ENCODE results near the gene GTPBP1.

DNA sequence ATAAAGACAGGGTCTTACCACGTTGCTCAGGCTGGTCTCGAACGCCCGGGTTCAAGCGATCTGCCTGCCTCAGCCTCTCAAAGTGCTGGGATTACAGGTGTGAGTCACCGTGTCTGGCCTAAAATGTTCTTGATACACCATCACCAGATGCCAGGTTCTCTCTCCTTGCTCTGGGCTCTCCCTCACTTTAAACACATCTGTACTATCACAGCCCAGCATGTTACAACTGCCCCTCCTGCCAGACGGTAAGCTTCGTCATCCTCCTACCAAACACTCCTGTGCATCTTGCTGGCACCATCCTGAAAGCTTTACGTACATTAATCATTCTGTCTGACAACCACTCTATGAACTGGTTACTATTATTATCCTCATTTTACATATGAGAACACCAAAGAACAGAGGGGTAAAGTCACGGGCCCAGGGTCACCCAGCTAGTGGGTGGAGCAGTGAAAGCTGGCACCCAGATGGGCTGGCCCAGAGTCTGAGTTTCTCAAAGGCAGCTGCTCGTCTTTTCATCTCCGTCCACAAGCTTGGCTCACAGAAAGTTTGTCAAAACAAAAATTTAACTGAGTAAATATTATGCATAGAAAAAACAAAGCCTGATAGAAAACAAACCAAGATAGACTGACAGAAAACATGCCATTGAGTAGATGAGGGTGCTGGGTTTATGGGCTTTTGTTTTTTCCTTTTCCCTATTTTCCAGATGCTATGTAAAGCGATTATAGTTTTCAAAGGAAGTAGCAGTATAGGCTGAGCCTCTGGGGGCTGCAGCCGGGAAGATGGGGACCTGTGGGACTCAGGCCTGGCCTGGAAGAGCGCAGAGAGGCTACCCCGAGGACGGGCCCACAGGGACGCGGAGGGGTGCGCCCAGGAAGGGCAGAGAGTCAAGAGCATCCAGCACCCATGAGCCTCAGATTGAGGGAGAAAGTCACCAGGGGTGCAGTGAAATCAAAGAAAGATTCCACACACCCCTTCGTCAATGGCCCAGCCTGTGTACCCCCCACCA is 9.5 kb downstream of the PLA2G6 start:
- PRO-cap, result no peak
- CAGE, long polyA plus RNA, result no peak

GRCh38 chr22:38202315-38202985 is 656 bp downstream of the MAFF start:
- PRO-cap, result bidirectional peak, plus-strand start at chr22:38202800, minus-strand start at chr22:38202596; unidirectional peak, minus-strand start at chr22:38202854
- CAGE, long polyA plus RNA, result no peak

DNA sequence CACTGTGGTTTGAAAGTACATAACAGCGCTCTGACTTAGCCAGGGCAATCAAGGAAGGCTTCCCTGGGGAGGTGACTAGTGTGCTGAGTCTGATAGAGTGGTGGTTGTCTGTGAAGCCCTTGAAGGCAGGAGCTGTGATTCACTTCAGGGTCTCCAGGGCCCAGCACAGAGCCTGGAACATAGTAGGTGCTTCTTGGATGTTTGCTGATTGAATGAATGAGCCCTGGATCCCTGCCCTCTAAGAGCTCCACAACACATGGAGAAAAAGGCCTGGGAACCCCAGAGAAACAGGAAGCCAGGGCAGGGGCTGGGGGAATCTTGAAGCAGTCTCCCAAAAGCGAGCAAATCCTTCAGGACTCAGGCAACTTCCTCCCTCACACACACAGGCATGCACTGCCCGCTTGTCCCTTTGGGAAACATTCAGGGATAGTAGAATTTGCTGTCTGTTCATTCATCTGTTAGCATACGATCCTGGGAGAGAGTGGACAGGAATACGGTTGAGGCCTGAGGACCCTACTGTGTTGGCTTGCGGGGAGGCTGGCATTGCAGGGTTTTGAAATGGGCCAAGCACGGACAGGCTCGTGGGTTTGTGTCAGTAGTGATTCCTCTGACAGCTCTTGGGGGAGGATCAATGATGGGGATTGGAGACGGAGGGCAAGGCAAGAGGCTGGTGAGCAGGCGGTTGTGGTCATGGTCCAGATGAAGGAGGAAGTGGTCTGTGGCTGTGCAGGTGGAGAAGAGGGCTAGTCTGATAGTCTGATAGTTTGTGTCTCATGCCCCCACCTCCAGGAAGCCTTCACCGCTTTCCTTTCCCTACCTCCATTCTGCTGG is 2.7 kb downstream of the MAFF start:
- PRO-cap, result no peak
- CAGE, long polyA plus RNA, result no peak

- PRO-cap, result unidirectional peak, minus-strand start at chr22:38273699
- CAGE, long polyA plus RNA, result no peak
Measured at GRCh38 chr22:38273589-38273910, 740 bp upstream of the TMEM184B start.

DNA sequence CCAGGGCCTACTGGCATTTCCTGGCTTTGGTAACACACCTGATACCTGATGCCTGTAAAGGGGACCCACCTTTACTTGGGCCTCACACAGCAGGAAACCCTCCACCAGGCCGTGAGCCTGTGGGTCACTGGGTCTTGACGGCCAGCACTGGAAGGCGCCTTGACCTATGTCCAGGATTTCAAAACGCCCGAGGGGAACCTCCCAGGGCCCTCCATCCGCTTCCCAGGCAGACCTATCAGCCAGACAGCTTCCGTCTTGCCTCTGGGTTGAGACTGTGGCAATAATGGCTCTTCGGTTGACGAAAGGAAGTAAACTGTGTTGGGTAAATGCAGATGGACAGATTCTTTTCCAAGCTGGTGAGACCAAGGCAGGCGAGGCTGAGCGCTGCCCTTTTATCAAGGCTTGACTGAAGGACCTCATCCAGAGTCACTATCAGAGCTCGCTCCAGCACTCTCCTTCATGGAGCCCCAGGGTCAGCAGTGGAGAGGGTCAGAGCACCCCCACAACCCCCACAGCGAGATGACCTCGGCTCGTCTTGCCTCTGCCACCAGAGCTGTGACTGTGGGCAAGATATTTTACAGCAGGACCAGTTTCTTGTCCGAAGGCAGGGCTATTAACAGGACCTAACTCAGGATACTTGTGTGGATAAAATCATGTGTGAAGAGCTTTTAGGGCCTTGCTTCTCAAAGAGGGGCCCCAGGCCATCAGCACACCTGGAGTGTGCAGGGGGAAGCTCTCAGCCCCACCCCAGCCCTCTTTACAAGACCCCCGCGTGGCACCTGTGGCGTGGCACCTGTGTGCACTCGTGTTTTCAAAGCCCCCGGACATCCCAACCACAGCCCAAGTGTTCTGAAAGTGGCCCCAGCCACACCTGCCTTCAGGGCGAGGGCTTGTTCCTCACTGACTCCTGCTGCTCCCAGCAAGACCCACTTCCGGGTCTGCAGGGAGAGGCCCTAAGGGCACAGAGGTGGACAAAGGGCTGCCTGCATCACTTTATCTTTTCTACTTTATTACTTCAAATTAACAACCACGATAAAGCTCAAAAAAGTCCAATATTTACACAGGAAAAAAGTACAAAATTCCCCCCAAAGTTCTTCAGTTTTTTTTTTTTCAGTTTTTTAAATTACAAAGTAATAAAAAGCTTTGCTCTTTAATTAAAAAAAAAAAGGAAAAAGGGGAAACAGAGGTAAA is 17.3 kb upstream of the TMEM184B start:
- PRO-cap, result no peak
- CAGE, long polyA plus RNA, result no peak

DNA sequence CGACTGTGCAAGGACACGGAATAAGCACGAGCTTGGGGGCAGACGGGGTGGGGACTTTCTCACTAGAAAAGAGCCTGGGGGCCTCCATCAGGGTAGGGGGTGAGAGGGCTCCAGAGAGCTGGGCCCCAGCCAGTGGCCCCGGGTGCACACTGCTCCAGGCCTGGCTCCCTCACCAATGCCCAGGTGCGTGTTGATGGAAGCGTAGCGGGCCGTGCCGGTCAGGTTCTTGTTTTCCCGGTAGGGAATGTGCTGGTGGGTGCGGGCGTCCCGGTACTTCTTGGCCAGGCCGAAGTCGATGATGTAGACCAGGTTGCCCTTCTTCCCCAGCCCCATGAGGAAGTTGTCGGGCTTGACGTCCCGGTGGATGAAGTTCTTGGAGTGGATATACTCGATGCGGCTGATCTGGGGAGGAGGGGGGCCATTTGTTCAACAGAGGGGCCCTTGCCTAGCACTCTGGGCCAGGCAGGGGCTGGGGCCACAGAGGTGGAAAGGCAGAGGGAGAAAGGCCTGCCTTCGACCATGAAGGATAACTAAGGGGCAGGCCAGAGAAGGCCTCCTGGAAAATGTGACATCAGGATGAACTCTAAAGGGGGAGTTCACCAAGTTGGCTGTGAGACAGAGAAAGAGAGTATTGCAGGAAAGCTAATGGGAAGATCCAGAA is 16.6 kb downstream of the CSNK1E start:
- PRO-cap, result no peak
- CAGE, long polyA plus RNA, result no peak

GRCh38 chr22:38311215-38311654 is 6.0 kb downstream of the CSNK1E start:
- PRO-cap, result no peak
- CAGE, long polyA plus RNA, result no peak

- PRO-cap, result no peak
- CAGE, long polyA plus RNA, result no peak
Measured at GRCh38 chr22:38449781-38450117, 5.2 kb downstream of the KCNJ4 start.

DNA sequence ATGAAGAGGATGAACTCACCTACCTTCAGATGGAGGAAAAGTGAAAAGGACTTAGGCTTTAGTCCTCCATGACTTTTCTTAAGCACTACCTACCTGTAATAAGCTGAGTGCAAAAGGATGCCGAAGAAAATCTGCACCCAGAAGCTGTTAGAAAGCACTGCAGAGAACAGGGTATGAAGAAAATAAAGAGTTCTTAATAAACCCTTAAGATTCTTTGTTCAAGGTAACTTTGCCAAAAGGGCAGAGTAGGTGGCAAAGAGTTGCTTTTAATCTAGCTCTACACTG is 16.7 kb downstream of the KDELR3 start:
- PRO-cap, result no peak
- CAGE, long polyA plus RNA, result no peak

DNA sequence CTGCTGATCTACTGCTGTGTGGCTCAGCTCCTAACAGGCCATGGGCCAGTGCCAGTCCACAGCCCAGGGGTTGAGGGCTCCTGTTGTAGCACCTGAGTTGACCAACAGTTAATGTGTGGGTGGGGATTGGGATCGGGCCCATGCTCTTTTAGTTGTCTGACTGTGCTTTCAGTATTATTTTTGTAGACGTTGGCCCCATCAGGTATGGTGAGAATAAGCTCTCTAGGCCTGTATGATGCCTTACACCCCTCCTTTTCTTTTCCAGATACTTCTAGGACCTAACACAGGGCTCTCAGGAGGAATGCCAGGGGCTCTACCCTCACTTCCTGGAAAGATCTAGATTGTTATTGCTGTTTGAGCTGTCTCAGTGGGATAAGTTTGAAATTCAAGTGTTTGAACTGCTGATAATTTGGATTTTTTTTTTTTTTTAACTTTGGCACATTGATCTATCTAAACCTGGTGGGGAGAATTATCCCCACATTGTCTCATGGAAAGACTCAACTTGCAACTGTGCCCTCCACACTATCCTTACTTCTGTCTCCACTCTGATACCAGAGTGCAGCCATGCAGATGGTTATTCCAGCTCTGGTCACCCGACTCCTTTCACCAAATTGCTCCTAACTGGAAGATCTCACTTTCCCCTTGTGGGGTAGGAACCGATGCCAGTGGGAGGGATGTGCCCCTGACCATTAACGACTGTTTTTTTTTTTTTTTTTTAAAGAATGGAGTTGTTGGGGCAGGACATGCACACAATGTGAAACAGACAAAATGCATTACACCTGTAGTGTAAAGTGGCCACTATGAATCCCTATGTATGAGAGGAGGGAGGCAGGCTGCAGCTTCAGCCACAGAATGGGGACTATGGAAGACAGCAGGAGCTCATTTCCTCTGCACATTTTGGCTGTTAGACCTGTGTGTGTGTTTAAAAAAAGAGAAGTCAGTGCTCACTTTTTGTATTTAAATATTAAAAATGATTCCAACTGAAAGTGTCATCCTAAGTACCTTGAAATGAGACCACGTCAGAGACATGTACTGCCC is 2.1 kb downstream of the TOMM22 start:
- PRO-cap, result no peak
- CAGE, long polyA plus RNA, result no peak

DNA sequence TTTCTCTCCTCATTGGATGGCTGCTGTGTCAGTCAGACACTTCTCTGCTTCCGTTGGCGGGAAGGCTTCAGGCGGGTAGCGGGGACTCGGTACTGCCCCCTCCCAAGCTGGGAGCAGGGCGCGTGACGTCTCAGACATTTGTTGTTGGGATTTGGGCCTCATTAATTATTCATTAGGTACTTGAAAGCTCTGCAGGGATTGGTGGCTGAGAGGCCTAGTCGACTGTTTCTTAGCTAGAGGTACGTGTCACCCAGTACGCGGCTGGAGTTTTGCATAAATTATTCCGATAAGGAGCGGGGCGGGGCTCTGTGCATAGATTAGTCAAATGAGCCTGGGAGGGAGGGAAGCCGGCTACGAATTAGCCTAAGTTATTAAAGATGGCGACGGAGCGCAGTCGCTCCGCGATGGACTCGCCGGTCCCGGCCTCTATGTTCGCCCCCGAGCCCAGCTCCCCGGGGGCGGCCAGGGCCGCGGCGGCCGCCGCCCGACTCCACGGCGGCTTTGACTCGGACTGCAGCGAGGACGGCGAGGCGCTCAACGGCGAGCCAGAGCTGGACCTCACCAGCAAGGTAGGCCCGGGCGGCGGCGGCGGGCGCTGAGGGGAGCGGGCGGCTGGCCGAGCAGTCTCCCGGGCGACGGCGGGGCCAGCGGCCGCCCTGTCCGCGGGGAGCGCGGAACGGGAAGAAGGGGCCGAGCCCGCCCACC is at the start of gene GTPBP1:
Gene GTPBP1 (plus strand): TSS at position 366 of the 705 bp plus-strand sequence.
- PRO-cap, result bidirectional peak, plus-strand start at position 371 of the sequence, minus-strand start at position 271 of the sequence
- CAGE, long polyA plus RNA, result start-site peak on the plus strand centred at position 368 of the sequence, 69 bp wide, 305 and 329 reads in 2 replicates

DNA sequence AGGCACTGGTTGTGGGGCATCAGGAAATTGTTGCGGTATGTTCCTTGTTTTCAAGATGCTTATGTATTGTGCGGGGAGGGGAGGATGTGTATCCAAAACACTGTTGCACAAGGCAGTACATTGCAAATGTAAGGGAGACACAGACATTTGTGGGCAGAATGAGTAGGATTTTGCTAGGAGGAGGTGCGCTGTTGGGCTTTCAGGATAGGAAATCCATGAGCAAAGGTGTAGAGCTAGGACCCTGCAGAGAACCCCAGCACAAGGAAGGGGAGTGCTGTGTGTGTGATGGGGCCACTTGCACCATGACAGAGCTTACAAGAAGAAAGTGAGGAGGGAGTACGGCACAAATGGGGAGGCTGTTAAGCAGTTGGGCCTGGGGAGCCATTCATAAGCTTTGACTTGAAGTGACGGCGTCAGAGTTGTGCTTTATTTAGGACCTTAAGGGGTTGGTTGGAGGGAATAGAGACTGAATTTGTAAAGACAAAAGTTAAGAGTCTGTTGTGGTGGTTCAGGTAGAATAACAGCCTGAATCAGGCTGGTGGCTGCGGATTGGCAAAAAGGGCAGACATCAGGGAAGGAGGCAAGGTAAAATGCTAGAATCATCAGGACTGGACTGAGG is 7.3 kb downstream of the GTPBP1 start:
- PRO-cap, result no peak
- CAGE, long polyA plus RNA, result no peak

DNA sequence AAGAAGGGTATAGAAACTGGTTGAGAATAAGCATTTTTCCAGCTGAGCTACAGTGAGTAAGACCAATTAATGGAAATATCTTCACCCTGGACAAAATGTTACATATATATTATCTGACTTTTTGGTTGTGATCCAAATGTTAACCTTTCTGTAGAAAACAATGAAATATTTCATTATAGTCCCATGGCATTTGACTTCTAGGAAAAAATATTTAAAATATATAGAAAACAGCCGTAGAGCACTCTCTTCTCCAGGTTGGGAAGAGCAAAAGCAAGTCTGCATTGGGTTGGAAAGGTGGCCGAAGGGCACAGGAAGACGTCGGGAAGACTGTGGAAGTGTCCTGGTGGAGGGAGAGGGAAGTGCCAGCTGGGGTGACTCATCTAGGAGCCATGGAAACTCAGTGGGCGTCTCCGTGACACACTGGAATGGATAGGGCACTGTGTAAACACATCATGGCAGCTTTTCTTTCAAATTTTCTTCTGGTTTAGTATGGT is 12.6 kb downstream of the GTPBP1 start:
- PRO-cap, result no peak
- CAGE, long polyA plus RNA, result no peak

GRCh38 chr22:38782262-38783399 is 11.3 kb downstream of the DNAL4 start:
- PRO-cap, result no peak
- CAGE, long polyA plus RNA, result no peak

- PRO-cap, result no peak
- CAGE, long polyA plus RNA, result no peak
Measured at GRCh38 chr22:38872562-38873261, 696 bp upstream of the CBX6 start.

GRCh38 chr22:38923597-38924245 is 33.7 kb upstream of the APOBEC3A start:
- PRO-cap, result no peak
- CAGE, long polyA plus RNA, result no peak

- PRO-cap, result no peak
- CAGE, long polyA plus RNA, result no peak
Measured at GRCh38 chr22:38973142-38973591, 9.0 kb upstream of the APOBEC3B start.

DNA sequence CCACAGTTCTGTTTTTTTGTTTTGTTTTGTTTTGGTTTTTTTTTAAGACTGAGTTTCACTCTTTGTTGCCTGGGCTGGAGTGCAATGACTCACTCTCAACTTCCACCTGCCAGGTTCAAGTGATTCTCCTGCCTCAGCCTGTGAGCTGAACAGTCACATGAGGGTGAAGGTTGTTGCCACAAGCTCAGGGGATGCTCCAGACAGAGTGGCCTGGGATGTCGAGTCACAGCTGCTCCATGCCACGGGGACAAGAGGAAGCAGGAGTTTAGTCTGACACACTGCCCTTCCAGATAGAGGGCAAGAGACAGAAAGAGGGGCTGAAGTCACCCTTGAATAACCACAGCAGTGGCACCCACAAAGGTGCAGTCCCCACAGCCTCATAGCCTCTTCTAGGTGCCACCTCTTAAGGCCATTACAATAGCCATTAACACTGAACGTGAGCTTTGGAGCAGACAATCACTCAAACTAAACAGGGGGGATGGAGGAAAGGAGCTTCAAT is 3.1 kb downstream of the APOBEC3B start:
- PRO-cap, result unidirectional peak, plus-strand start at position 150 of the sequence
- CAGE, long polyA plus RNA, result no peak

DNA sequence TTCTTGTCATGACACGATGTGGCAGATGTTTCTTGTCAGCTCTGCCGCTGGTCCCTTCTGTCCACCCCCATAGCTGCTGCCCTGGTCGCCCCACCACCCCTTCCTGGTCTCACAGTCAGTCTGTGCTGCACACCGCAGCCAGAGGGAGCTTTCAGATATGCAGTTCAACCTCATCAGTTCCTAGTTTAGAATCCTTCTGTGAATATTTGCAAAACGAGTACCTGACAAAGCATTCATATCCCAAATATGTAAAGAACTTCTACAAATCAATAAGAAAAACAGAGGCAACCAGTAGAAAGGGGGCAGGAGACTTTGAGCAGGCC is 33.3 kb upstream of the CBX7 start:
- PRO-cap, result no peak
- CAGE, long polyA plus RNA, result no peak

GRCh38 chr22:39255444-39256019 is 10.8 kb upstream of the PDGFB start:
- PRO-cap, result no peak
- CAGE, long polyA plus RNA, result no peak